Ureter (tissue), 1 donor: Measurements from ENCODE around the genes NDUFA5, GRM8 and SND1.

GRCh38 chr7:122848122-122848719, 38.0 kb downstream of the CADPS2 start:
- PRO-cap, result no peak

GRCh38 chr7:122884197-122884509, 2.1 kb downstream of the CADPS2 start:
- PRO-cap, result no peak

DNA sequence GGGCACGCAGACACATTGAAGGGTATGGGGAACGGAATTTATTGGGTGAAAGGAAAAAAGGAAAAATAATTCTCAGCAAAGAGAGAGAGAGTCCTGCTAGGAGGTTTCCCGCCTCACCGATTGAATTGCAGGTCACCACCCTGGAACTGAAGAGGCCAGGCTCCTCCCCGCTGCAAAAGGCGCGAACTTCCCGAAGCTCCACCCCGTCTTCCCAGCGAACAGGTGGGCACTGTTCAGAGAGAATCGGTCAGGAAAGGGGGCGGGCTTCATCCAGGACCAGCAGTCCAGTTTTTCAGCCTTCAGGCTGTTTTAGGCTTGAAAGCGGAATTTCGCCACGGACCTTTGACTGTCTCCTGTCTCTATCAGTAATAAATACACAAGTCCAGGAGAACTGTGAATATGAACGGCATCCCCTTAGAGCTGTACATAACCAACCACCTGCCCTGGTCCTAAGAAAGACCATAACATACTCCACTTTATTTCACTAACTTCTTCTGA, 27.4 kb upstream of the CADPS2 start:
- PRO-cap, result no peak

- PRO-cap, result no peak
Observed at GRCh38 chr7:123537951-123538928, 3.8 kb upstream of the IQUB start.

GRCh38 chr7:123557650-123558594, at the start of gene NDUFA5:
Gene NDUFA5 (minus strand): TSS chr7:123557818.
- PRO-cap, result bidirectional peak, plus-strand start at chr7:123558008, minus-strand start at chr7:123557804

DNA sequence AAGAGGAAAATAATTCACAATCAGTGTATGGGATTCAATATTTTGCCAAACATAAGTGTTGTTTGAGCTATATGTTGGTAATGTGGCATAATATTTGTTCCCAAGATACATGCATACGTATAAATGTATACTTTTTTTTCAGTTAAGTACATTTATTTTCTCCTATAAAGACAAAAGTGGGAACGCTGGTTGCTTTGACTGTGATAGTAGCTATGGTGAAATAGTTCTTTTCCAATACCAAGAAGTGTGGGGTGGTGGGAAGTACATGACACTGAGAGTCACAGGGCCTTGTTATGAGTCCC, 764 bp downstream of the LMOD2 start:
- PRO-cap, result no peak

DNA sequence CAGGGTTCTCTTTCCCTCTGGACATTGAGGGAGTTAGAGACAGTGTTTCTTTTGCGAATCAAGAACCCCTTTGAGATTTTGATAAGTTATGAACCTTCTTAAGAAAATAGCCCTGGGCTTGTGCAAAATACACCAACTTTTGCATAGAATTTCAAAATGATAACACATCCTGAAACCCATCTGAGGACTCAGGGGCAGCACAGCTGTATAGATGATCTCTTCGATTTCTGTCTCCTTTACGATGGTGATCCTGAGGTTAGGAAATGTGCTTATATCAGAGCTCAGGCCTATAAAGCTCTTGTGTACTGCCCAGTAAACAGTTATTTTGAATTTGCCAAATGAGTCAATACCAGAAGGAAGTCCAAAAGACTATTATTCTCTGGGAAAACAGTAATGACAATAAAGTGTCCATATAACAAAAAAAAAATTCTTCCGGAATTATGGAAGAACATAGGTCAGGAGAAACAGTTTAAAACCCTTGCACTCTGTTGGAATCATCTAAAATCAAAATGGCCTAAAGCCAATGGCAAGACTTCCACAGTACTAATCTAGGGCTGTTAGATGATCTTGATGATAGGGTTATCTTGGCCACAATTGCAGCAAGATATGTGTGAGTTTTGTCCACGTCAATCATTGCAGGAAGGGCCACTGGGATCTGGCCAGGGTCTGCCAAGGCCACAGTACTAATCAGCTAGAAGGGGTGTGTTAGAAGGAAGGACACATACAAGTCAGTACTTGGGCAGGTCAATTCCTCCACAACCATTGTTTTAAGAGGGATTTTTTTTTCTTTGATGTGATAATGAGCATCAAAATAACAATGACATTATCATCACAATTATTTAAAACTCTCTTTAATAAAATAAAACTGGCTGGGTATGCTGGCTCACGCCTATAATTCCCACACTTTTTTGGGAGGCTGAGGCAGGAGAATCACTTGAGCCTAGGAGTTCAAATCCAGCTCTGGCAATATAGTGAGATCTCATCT, 1.4 kb downstream of the LMOD2 start:
- PRO-cap, result no peak

GRCh38 chr7:123683826-123684636, 28.4 kb downstream of the LMOD2 start:
- PRO-cap, result no peak

DNA sequence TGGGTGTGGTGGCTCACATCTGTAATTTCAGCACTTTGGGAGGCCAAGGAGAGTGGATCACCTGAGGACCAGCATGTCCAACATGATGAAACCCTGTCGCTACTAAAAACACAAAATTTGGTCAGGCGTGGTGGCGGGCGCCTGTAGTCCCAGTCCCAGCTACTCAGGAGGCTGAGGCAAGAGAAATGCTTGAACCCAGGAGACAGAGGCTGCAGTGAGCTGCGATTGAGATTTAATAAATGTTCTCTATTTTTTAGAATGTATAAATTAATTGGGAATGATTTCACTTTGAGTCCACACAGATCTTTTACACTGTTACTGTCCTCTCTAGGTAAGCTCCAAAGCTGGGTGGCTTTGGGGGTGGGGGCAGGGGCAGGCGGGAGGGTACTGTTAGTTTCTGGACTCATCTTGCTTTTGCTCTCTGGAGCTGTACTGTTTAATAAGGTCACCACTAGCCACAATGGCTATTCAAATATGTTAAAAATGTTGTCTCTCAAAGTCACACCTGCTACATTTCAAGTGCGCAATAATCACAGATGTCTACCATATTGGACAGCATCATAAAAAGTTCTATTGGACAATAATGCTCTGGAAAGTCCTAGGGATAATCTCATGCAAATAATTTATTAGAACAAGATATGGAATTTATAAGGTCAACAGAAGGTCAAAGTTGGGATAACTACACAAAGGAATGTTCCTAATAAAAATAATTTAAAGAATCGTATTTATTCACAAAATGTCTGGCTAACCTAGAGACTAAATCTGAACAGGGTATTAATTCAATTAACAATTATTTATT, 27.0 kb downstream of the WASL start:
- PRO-cap, result no peak

GRCh38 chr7:123748047-123748284, 837 bp downstream of the WASL start:
- PRO-cap, result no peak

- PRO-cap, result no peak
Observed at GRCh38 chr7:123845713-123847222, 1.3 kb downstream of the HYAL4 start.

DNA sequence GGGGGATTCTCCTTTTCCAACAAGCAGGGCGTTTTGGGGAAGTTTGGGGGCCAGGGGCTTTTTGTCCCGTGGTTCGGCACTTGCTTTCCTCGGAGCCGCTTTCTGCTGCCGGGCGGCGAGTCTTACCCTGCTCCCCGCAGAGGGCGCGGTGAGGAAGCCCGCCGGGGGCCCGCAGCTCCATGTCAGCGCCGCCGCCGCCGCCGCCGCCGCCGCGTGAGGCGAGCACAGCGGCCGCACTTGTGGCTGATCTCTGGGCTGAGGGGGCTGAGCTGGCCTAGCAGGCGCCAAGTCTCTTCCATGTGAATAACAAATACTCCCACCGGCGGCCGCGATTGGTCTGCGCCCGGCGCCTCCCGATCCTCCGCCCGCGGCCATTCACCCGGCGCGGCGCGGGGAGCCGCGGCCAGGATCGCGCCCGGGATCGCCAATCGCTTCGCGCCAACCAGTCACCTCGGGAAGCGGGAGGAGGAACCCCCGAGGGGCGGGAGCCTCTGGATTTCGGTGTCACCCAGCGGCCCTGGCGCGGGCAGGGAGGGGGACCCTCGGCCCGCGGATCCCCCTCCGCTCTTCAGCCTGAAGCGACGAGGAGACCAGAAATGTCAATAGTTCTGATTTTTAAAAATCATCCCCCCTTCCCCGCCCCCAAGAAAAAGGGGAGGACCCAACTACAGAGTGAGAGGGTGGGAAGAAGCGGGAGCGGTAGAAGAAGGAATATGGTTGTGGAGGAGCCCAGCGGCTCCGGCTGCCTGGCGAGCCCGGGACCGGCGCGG, at the start of gene GRM8:
GRM8 (minus strand) TSS at position 271 of the 770 bp plus-strand sequence.
- PRO-cap, result no peak

DNA sequence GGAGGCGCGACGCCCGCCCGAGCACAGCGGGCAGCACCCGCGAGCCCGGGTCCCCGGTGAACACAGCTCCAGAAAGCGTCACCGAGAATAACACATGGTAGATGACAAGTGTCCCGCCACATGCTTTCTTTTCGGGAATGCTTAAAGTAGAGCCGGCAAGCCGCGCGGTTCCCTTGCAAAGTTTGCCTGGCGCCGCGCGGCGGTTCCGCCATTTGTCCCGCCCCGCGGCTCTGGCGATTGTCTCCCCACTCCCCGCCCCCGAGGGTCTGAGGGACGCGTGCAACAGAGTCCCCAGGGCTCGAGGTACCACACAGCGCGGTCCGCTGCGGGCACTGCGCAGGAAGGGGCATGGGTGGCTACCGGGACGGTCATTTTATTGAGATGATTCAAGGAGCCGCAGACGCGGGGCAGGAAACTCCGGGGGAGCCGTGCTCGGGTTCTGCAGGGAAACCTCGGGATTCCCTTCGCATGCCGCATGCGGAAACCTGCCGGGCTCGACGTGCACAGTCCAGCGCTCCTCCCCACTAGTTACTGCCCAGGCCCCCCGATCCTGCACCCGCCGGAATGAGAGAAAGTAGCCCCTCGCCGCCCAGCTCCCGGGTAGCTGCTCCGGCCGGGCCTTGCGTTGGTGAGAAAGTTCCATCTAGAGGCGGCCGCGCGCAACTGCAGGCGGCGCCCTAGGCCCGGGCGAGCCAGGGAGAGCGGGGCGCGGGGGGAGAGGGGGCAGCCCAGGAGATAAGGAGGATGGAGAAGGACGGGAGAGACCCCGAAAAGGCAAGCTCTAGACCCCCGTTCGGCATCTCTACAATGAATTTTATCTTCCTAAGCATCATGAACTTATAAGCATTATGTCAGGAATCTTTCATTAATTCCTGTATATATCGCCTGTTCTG, 946 bp upstream of the GRM8 start:
- PRO-cap, result no peak

DNA sequence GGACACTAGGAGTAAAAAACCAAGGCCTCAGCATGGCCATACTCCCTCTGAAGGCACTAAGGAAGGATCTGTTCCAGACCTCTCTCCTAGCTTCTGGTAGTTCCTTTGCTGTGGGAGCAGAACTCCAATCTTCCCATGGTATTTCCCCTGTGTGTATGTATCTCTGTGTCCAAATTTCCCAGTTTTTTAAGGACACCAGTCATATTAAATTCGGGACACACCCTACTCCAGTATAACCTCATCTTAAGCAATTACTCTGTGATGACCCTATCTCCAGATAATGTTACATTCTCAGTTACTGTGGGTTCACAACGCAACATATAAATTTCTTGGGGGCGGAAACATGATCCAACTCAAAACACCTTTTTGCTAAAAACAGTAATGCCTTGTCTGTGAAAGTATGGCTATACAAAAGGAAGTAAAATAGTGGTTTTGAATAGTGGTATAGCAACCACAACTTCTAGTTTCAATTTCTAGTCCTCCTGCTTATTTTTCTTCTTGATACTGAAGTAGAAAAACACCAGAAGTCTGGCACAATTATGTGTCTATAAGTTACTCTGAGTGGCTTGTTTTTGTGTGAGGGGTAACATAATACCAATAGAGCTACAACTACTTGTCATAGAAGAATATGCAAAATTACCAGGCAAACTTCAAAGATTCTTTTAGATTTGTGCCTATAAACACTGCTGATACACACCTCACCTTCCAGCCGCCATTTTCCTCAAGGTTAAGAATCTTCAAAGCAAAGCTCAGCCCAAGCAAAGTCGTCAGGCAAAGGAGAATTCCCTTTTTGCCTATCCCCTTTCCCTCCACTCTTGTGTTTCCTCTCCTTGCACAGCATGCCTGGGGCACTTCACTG, 21.4 kb upstream of the ZNF800 start:
- PRO-cap, result no peak

DNA sequence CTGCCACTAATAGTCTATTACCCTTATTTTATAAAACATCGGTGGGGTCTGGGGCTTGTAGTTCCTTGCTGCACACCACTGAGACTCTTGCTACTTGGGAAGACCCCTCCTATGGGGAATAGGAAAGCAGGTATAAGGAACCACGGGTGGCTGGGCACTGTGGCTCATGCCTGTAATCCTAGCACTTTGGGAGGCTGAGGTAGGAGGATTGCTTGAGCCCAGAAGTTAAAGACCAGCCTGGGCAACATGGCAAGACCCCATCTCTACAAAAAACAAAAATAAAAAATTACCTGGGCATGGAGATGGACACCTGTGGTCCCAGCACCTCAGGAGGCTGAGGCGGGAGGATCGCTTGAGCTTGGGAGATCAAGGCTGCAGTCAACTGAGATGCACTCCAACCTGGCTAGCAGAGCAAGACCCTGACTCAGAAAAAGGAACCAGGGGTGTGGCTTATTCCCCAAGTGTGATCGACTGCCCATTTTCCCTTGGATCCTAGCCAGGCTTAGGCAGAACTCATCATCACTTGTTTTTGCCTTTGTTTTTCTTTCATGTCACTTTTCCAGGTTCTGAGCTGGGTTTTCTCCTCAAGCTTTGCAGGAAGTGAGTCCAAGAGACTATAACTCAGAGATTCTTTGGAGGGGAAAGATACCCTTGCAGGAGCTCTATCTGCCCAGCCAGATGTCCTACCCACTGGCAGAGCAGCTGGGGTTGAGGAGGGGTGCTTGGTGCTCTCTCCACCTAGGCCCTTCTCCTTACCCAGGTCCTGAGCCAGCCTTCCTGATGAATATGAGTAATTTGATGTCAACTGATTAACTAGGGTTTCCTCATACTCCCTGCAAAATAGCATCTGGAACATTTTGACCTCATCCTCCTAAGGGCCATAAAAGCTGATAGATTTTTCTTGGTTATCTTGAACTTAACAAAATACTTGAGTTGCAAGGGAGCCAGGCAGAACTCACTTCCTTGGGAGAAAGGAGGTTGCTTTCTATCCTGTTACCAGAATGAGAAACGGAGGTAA, 765 bp upstream of the FSCN3 start:
- PRO-cap, result no peak

DNA sequence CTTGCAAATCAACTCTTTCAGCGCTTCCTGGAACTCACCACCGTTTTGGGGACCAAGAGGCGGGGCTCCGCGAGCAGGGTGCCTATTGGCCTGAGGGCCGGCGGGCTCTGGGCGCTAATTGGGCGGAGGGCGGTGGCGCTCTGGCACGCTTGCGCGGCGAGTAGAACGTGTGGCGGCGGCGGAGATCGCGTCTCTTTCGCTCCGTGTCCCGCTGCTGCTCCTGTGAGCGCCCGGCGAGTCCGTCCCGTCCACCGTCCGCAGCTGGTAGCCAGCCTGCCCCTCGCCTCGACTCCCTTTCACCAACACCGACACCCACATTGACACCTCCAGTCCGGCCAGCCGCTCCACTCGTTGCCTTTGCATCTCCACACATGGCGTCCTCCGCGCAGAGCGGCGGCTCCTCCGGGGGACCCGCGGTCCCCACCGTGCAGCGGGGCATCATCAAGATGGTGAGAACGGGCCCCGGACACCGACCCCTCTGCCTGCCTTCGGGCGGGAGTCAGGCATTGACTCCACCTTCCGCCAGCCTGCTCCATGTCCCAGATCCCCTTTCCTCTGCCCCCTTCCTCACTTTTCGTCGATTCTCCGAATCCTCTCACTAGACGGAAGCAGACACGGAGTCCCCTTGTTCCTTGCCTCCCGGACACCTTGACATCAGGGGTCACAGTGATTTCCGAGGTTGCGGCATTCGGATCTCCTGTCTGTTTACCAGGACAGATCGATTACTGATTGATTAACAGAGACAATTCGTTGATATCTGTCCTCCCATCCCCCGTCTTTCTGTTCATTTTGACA, at the start of gene SND1:
SND1 (plus strand) TSS at position 192 of the 795 bp plus-strand sequence.
- PRO-cap, result bidirectional peak, plus-strand start at position 163 of the sequence, minus-strand start outside the sequence

DNA sequence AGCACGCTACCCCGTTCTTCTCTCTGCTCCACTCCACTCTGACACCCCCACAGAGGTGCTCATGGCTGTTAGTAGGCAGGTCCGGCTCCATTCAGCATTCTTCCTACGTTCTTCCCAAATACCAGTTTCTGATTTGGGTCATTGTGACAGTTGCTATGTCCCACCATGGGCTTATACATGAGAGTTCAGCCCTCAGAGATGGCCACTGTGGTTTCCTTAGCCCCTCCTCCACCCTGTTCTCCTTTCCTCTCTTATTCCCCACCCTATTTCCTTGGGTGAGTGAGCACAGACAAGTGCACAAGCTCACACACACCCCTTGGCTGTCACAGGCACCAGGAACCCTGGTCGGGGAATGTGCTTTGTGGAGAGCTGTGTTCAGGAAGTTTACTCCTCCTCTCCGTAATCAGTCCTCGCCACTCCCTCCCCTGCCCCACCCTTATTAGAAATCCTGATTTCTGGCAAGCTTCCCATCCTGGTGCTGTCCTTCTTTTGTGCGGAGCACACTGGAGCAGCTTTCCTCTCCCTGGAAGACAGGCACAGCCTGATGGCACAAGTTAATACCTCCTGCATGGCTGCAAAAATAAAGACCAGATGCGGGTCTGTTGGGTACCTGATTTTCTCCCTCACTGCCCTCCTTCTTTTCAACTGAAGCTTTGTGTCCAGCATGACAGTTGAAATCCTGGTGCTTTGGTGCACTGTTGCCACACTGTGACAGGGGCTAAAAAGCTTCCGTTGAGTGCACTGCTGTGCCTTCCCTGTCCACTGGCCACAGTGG, 55.2 kb downstream of the LRRC4 start:
- PRO-cap, result no peak

- PRO-cap, result no peak
Observed at GRCh38 chr7:128032741-128033274, 1.6 kb upstream of the LRRC4 start.

GRCh38 chr7:128108691-128109506, 77.7 kb upstream of the LRRC4 start:
- PRO-cap, result no peak

DNA sequence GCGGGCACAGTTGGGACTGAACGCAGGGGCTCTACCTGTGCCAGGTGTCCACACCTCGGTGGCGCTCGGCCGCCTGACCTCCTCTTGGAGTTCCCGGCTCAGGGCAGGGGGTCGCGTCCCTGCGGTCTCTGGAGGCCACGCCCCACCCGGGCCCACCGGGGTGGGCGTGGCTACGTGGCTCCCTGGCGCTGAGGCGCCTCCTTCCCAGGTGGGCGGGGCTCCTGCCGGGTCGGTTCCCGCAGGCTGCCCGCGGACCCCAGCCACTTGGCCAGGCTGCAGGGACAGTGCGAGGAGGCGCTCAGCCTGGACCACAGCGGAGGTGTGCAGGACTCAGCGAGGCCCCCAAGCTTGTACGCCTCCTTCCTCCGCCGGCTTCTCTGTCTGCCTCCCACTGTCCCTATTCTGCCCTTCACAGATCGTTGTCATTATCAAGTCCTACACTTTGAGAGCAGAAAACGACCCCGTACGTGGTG, 39.8 kb upstream of the LEP start:
- PRO-cap, result no peak